HCT116 (cell line): Measurements from ENCODE around the gene MACC1.

GRCh38 chr7:17041195-17041765 is 159.5 kb upstream of the AGR3 start:
- RRBS = no CpG with 5 or more reads among the region's 2 CpGs

DNA sequence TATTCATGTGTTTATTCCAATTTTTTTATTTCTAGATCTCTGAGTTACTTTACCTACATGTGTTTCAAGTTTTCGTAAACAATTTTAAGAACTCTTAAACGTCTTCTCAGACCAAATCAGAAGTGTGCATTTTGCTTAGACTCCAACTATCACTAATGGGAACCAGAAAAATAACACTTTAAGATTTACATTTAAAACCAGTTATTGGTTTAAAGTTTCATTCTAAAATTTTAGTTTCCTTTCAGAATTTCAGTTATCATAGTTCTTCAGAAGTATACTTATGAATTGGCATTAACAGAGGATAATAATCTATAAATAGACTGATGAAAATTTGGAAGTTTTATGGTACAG is 1.8 kb downstream of the AHR start:
- RRBS = no CpG with 5 or more reads among the region's 2 CpGs

GRCh38 chr7:17322204-17322668 is 23.8 kb downstream of the AHR start:
- RRBS = no CpG with 5 or more reads among the region's 2 CpGs

- RRBS = no CpG with 5 or more reads among the region's 5 CpGs
Observed at GRCh38 chr7:17329336-17330277, 31.2 kb downstream of the AHR start.

GRCh38 chr7:17334796-17335014 is 36.3 kb downstream of the AHR start:
- RRBS = no CpG with 5 or more reads among the region's 4 CpGs

DNA sequence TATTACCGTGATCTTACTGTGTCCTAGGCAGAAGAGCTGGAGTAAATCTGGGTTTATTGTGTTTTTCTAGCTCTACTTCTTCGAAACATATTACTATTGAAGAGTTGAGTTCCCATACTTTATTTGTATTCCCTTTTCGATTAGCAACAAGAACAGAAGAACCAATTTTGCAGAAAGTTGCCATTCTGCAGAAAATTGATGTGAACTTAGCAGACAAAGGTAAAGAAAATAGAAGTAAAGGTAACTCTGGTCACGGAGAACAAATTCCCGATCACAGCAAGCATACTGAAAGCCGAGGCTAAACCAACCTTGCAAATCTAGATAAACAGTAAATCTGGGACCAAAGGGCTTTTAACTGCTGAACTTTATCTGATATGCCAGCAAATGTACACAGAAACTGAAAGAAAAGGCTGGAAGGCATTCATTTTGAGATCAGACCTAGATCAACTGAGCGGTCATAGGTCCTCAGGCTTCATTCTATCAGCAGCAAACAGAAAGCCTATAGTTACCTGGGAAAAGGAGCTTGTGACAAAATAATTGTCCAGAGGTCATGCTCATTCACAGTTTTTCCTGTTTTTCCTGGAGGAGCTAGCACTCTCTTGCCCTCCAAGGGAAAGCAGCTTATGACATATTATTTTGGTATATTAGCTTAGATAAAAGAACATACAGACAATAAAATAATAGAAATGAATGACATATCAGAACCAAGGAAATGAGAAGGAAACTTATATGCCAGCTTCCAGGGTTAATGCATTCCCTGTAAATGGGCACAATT is 320.1 kb downstream of the AHR start:
- RRBS = no CpG with 5 or more reads among the region's 7 CpGs

DNA sequence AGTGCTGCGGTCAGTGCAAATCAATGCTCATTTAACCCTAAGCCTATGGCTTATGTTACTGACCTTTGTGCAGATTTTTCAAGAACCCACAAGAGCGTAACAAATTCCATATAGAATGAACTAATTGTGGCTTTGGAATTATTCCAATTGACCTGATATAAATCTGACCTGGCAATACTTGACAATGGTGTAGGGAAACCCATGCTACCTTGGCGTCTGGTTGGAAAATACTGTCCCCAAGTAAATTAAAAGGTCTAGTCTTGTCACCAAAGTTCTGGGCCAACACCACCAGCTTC is 320.8 kb downstream of the AHR start:
- RRBS = no CpG with 5 or more reads among the region's 3 CpGs

DNA sequence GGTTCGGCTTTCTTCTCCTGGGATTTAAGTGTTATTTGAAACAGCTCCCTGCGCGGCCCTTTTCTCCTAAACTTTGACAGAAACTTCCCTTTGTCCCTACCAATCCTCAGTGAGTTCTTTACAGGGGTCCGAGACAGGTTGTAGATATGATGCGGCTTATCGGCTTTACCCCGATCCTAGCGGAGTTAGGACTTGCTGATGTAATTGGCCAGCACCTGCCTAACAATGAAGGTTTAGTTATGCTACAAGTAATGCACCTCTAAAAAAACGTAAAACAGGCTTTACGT is 563 bp upstream of the SNX13 start:
- RRBS = no CpG with 5 or more reads among the region's 10 CpGs

DNA sequence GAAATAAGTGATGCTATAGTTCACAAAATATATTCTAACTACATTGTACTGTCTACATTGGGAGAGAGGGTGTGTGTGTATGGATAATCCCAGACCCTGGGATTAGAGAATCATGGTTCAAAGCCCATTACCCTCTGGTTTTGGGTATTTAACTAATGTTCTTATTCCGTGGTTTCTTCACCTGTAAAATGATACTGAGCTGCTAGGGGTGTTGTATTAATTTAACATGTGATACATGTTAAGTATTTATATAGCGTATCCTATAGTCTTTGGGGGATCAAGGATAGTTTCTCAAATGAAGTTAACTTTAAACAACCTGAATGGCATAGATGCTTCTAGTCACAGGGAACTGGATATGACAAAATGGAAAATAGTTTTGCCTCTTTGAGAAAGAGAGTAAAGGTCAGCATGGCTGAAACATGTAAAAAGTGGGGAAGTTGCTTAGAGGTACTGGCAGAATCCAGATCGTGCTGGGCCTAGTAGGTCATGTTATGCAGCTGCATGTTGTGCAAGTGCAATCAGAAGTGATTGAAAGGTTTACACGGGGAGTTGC is 201.3 kb upstream of the HDAC9 start:
- RRBS = no CpG with 5 or more reads among the region's 4 CpGs

GRCh38 chr7:18880776-18880975 is 236.8 kb downstream of the TWIST1 start:
- RRBS = no CpG with 5 or more reads among the region's 2 CpGs

DNA sequence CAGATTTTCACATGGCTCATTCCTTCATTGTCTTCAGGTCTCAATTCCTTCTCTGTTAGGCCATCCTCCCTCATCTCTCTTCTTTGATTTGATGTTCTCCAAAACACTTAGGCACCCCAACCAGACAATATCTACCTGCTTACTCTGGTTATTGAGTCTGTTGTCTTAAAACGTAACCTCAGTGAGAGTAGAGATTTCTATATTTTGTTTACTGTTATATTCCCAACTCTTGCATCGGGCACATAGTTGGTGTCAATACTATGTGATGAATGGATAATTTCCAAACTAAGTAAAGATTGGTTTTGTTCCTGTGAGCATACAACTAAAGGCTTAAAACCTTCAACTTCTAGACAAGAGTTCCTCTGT is 263.2 kb upstream of the FERD3L start:
- RRBS = no CpG with 5 or more reads among the region's 2 CpGs

DNA sequence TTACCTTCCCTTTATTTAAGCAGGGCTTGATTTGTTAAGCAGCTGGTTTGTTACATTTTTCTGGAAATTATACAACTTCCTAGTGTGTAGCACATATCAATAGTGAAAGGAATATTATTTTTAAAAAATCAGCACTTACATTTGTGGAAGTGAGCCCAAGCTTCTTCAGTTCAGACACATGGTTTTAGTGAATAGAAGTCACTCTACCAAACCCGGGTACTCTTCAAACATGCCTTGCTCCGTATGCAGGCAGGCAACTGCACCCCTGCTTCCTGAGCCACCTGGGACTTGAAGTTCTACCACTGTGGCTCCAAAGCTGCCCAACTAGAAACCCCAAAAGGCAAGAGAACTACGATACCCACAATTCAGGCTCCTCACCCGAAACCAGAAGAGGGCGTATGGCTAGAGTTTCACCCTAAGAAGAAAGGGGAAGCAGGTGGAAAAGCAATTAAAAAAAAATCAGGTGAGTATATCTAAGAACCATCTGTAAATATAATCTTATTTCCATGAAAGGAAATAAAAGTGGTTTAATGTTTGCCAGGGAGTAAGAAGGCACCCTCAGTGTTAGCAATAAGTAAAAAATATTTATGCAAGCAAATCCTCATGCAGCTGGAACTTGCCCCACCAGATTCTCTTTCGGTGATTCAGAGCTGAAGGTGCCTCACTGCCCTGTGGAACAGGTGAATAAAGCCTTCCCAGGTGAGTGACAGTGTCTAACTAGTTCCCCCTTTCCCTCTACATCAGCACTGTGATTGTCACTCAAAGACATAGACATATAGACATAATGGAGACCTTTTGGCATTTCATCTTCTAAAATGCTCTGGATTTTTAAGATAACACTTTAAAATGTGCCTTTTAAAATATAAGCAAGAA is at the start of gene MACC1:
Gene MACC1 (minus strand): TSS at position 225 of the 873 bp plus-strand sequence.
- RRBS = no CpG with 5 or more reads among the region's 6 CpGs

GRCh38 chr7:20304118-20304824 is 26.4 kb upstream of the ITGB8 start:
- RRBS = no CpG with 5 or more reads among the region's 7 CpGs

- RRBS = no CpG with 5 or more reads among the region's 8 CpGs
Observed at GRCh38 chr7:20340008-20340590, 9.4 kb downstream of the ITGB8 start.

DNA sequence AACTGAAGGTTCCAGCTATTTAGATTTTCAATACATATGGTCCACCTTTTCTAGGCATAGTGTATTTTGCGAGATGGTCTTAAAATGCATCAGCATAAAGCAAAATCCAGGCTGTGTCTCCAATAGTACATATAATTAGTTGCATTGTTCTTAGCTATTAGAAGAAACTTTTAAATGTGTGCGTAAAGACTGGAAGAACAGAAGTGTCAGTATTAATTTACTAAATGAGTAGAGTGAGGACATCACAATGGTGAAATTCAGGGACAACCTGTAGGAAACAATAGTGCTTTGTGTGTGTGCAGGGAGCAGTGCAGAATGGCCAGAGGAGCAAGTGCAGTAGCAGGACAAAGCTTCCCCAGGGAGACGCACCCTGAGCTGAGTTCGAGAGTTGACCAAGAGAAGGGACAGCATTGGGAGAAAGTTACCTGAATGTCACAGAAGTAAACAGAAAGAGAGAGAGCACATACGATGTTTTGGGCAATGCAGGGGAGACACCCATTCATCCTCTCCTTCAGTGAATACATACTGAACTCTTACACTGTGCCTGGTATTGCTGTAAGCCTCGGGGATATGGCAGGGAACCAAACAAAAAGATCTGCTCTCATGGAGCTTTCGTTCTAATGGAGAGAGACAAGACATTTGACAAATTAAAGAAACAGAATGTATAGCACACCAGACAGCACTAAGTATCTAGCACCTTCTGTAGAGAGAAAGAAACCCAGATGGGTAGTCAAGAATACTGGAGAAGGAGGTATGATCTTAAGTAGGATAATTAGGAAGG is 13.8 kb downstream of the ITGB8 start:
- RRBS = no CpG with 5 or more reads among the region's 7 CpGs

DNA sequence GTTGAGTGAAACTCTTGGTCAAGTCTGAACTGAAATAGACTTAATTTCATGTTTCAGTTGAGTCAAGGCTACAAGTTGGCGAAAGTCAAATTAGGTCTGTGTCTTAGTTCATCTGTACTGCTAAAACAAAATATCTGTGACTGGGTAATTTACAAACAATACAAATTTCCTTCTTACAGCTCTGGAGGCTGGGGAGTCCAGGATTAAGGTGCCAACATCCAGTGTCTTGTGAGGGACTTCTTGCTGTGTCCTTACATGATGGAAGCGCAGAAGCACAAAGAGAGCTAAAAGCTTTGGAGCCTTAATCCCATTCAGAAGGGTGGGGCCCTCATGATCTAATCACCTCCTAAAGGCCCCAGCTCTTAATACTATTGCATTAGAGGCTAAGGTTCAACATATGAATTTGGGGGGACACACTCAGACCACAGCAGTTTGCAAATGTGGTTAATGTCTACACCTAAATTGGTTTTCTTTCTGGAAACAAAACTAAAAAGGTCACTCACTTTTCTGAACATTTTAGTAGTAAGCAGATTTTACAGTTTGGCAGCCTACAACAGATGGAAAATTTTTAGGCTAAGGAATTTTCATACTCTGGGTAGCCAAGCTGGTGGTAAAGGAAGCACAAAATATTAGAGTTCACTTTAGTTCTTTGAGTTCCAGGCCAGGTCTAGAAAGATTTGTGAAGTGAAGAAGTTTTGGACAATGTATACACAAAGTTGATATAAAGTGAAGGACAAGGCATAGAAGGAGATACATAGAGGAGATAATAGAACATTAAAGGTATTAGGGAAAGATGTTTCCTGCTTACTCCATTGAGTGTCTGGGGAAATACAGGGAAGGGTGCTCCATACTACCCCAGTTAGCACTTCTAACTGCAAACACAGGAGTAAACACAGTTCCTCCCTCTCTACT is 30.8 kb downstream of the ITGB8 start:
- RRBS = no CpG with 5 or more reads among the region's 2 CpGs

- RRBS = 97% methylated on average over 18 of the region's 48 CpGs
Observed at GRCh38 chr7:20783505-20784332, 3.0 kb downstream of the SP8 start.

GRCh38 chr7:21604809-21605422 is 62.1 kb downstream of the DNAH11 start:
- RRBS = no CpG with 5 or more reads among the region's 6 CpGs

DNA sequence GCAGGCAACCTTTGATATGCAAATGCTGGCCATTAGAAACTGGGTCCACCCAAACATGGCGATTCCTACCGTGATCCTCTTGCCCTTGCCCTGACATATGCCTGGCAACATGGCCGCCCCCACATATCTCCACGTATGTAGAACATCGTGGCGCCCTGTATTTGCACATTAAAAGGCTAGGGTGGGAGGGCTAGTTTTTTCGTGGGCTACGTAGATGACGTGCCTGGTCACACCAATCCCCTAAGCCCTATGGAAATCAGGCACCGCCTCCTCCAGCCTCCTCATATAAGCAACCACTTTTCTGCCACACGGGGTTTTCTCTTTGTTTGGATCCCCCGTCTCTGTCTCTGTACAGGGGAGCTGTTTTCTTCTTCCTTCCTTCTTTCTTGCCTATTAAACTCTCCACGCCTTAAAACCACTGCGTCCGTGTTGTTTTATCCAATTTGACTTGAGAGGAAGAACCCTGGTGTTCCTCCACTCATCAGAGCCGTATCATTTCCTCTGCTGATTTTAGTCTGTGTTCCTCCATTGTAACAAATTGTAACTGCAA is 151.1 kb upstream of the CDCA7L start:
- RRBS = no CpG with 5 or more reads among the region's 16 CpGs

- RRBS = no CpG with 5 or more reads among the region's 29 CpGs
Observed at GRCh38 chr7:22192995-22194205, 163.6 kb downstream of the RAPGEF5 start.